ENCODE results near the gene PRKAR1B.

GRCh38 chr7:150460-151164 lies 41.8 kb upstream of the FAM20C start:
- RRBS = no CpG with 5 or more reads among the region's 22 CpGs

GRCh38 chr7:202691-203340 lies 10.4 kb downstream of the FAM20C start:
- RRBS = no CpG with 5 or more reads among the region's 15 CpGs

GRCh38 chr7:230853-231450 lies 38.6 kb downstream of the FAM20C start:
- RRBS = 94% methylated on average over 12 of the region's 29 CpGs

DNA sequence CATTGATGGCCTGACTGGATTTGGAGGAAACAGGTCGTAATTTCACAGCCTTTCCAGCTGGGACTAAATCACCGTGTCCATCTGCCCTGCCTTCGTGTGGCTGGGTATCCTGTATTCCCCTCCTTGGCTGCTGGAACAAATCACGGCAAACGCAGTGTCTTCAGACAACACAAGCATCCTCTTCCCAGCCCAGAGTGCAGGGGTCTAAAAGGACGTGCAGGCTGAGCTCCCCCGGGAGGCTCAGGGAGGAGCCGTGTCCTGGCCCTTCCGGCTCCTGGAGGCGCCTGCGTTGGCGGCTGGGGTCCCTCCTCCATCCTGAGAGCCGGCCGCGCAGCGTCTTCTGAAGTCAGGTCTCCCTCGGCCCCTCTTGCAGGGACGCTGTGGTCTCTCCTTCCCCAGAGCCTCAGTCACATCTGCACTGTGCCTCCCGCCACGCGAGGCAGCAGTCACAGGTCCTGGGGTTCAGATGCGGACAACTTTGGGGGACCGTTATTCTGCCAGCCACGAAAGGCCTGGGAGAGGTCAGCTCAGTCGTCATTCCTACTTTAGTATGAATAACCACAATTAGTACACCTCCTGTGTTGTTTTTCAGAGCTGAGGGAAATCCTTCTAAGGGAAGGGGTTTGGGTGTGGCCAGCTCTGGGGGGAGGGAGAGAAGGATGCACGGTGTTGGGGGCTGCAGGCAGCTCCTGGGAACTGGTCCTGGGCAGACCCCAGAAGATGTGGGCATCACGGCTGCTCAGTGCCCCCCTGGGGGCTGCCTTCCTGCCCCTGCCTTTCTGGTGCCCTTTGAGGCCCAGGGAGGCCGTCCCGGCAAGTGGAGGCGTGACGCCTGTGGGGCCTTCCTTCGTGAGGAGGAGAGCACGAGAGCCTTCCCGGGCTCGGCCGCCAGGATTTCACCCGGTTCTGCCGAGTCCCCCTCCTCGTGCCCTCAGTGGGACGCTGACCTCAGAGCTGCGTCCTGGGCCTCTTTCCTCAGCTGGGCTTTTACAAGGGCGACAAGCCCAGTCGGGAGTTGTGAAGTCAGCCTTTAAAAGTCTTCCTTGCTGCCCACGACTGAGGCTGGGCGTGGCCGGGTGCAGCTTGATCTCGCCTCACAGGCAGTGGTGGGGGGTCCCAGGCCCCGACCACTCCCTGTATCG lies 41.3 kb downstream of the FAM20C start:
- RRBS = no CpG with 5 or more reads among the region's 49 CpGs

DNA sequence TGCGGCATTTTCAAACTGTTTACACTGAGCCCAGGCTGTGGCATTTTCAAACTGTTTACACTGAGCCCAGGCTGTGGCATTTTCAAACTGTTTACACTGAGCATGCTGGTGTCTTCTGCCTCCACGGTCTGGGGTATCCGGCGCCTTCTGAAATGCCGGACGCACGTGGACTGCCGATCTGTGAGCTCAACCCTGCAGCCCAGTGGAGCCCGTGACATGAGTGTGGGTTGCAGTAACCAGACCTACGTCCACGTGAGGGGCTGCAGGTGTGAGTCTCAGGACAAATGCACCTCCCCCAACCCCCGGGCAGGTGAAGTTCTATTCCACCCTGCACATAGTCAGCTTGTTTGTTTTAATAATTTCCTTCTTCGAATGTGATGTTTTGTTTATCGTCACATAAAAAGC lies 42.8 kb downstream of the FAM20C start:
- RRBS = no CpG with 5 or more reads among the region's 14 CpGs

GRCh38 chr7:252716-253674 lies 37.0 kb upstream of the FOXL3 start:
- RRBS = 49% methylated on average over 2 of the region's 46 CpGs

GRCh38 chr7:306315-306609 lies 16.3 kb downstream of the FOXL3 start:
- RRBS = no CpG with 5 or more reads among the region's 9 CpGs

DNA sequence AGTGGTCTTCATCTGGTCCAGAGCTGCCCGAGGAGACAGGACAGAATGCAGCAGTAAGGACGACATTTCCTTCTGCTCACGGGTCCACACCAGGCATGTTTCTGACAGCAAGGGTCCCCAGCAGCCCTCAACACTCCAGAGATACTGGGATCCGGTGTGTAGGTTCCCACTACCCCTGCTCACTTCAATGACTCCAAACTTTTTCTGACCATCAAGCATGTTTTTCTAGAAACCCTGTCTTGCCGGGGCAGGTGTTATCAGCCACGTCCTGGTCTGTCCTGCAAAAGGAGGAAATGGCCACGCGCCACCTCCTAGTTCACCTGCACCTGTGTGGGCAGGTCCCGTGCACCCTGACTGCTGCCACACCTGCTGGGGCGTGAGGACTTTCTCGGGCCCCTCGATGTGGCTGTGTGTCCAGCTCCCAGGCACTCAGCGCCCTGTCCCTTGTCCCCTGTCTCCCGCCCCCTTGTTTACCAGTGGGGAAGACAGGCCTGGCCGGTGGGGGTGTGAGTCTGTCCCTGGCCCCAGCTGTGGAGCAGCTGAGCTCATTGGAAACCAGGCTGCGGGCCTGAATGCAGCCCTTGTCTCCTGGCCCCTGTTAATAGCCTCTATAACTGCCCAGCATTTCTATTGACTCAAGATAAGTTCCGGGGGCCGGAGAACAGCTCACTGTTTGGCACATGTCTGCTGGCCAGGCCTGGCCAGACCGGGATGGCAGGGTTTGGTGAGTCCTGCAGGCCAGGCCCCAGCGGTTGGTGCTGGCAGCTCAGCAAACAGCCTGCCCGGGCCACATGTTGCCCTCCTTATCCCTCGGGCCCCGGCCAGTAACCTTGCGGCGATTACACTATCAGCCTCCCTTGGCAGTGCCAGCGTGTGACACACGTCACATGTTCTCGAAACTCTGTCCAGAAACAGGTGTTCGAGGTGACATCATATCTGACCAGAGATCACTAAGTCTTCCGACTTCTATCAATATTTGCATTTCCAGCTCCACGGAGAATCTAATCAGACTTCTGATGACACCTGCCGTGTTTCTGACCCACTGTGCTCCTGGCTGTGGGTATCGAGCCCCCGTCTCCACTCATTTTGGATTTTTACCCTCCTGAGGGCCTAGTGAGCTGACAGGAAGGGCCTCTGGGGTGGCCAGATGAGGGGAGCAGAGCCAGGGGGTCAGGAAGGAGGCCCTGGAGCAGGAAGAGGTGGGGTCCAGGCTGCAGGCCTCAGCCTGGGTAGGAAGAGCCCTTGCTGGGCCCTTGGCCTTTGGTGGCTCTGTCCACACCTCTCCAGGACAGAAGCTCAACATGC lies 52.1 kb downstream of the FOXL3 start:
- RRBS = 23% methylated on average over 6 of the region's 34 CpGs

GRCh38 chr7:353917-354177 lies 63.9 kb downstream of the FOXL3 start:
- RRBS = no CpG with 5 or more reads among the region's 10 CpGs

- RRBS = 25% methylated on average over 6 of the region's 24 CpGs
These were observed 72.5 kb downstream of the FOXL3 start for GRCh38 chr7:362293-363145.

GRCh38 chr7:379040-380472 lies 89.6 kb downstream of the FOXL3 start:
- RRBS = 21% methylated on average over 38 of the region's 83 CpGs

- RRBS = no CpG with 5 or more reads among the region's 37 CpGs
These were observed 21.8 kb downstream of the PDGFA start for GRCh38 chr7:497400-498643.

DNA sequence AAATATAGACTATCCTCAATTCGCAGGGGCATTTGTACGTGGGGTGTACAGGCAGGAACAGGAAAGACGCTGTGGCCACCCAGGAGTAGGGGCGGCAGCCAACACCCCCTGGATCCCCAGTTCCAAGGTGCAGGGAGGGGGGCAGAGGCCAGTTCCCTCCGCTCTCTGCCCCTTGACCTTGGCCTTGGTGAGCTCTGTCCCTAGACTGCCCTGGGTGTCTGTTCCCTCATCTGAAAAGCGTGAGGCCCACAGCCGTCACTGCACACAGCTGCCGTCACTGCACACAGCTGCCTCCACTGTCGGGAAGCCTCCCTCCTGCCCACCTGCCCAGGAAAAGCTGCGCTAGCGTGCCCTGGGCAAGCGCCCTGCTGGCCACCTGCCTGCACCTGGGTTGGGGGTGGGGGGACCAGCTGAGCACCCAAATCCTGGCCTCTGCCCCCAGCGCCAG lies 3.7 kb upstream of the PDGFA start:
- RRBS = no CpG with 5 or more reads among the region's 13 CpGs

DNA sequence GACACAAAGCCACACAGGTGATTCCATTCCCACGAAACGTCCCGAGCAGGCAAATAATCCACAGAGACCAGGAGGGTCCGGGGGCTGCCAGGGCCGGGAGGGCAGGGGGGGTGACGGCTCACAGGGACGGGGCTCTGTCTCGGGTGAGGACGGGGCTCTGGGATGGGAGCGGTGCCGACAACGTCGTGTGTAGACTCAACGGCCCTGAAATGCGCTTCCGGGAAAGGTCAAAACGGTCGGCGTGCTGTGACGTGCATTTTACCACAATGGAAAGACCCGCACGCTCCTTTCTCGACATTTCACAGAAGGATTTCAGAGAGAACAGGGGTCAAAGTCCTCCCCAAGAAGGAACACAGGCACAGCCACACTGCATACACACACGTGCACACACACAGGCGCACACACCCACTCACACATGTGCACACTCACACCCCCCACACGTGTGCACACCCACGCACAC lies 63.3 kb upstream of the PDGFA start:
- RRBS = no CpG with 5 or more reads among the region's 27 CpGs

DNA sequence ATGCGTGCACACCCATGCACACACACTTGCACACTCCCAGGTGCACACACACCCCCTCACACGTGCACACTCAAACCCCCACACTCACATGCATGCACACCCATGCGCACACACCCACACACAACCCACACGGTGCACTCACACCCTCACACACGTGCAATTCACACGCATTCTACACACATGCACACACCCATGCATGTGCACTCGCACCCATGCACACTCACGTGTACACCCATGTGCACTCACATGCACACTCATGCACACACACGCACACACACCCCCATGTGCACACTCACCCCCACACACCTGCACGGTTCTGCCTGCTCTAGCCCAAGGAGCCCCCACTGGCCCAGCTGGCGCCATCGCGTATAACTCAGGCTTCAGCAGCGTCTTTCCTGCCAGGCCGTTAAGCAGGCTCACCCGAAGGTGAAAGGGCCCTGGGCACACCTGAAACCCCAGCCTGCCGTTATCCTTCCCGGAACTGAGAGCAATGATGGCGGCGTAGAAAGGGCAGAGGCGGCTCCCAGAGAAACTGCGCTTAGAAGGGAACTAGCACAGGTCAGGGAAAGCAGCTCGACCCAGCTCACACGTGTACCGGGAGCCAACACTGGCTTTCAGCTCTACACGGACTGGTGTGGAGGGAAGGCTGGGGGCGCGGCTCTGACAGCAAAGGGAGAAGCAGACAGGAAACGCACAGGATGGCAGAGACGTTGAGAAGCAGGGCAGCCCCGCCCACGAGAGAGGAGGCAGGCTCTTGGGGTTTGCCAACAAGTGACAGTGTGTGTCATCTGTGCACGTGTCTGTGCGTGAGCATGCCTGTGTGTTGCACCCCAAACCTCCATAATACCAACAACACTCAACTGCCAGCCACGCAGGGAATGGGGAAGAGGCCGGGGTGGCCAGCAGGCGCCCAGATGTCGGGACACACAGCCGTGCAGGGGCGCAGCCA lies 64.2 kb upstream of the PDGFA start:
- RRBS = 93% methylated on average over 3 of the region's 40 CpGs

DNA sequence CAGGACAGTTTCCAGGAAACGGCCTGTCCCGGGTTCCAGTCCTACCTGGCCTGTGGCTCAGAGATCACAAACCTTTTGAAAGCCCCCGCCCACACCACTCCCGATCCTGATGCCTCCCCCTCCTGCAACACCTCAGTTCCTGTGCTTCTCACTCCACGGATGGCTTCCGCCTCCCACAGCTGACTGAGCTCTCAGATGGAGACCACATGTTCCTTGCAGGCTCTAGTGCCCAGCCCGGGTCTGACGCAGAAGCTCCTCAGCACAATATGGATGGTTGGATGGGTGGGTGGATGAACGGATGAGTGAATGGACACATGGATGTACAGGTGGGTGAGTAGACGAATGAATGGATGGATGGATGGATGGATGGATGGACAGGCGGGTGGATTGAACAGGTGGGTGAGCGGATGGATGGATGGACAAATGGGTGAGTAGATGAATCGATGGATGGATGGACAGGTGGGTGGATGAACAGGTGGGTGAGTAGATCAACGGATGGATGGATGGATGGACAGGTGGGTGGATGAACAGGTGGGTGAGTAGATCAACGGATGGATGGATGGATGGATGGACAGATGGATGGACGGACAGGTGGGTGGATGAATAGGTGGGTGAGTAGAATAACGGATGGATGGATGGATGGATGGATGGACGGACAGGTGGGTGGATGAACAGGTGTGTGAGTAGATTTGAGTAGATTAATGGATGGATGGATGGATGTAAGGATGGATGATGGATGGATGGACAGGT lies 92.0 kb upstream of the PDGFA start:
- RRBS = no CpG with 5 or more reads among the region's 18 CpGs

GRCh38 chr7:667998-668908 lies 58.2 kb upstream of the DNAAF5 start:
- RRBS = no CpG with 5 or more reads among the region's 19 CpGs

DNA sequence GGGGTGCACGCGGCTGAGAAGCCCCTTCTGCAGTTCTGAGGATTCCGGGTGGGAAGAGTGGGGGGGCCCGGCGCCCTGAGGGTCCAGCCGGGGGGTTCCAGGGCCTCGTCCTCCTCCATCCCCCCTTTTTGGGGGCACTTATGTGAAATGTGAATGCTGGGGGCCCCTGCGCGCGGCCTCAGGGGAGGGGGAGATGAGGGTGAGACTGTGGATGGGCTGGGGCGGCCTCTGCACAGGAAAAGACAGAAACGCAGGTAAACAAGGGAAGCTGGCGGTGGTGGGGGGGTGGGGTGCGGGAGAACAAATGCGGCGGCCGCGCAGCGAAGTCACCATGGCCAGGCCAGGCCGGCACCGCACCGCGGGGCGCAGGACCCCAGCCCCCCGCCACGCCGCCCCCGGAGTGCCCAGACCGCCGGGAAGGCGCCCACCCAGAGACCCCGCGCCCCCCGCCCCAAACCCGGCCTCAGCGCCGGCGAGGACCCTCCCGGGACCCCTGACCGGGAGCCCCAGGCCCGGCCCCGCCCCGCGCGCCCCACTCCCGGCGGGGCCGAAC lies 14.6 kb upstream of the DNAAF5 start:
- RRBS = 19% methylated on average over 16 of the region's 48 CpGs

DNA sequence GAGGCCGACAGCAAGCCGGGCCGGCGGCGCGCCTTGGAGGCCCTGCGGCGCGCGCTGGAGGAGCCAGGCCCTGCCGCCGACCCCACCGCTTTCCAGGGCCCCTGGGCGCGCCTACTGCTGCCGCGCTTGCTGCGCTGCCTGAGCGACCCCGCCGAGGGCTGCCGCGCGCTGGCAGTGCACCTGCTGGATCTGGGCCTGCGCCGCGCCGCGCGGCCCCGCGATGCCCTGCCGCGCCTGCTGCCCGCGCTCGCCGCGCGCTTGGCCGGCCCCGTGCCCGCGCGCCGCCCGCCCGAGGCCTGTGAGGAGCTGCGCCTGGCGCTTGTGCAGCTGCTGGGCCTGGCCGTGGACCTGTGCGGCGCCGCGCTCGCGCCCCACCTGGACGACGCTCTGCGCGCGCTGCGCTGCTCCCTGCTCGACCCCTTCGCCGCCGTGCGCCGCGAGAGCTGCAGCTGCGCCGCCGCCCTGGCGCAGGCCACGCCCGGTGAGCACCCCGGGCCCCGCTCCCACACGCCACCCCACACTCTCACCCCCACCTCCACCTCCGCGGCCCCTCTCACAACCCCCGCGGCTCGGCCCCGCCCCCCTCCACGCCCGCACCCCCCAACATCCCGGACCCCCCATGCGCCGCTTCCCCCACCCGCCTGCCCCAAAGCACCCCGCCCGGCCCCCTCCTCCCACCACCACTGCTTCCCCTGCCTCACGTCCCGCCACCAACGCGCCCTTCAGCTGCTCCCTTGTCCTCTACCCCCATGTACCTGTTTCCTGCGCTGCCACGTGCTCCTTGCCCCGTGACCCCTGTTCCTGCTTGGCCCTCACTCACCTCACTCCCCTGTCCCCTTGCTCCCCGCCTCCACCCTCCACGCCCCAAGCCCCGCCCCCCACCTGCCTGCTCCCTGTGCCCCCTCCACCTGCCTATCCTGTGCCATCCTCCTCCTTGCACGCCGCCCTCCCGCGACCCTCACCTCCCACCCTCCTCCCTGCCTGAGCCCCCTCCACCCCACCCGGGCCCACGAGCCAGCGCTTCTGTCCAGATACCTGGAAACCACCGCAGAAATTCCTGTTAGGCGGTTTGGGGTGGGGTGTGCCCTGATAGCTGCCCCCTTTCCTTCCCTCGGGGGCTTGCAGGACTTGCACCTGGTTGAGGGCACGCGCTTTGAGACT lies at the start of gene PRKAR1B:
Gene PRKAR1B, minus strand, starts transcription at position 447 of the 1,161 bp plus-strand sequence.
- RRBS = 6% methylated on average over 6 of the region's 115 CpGs

DNA sequence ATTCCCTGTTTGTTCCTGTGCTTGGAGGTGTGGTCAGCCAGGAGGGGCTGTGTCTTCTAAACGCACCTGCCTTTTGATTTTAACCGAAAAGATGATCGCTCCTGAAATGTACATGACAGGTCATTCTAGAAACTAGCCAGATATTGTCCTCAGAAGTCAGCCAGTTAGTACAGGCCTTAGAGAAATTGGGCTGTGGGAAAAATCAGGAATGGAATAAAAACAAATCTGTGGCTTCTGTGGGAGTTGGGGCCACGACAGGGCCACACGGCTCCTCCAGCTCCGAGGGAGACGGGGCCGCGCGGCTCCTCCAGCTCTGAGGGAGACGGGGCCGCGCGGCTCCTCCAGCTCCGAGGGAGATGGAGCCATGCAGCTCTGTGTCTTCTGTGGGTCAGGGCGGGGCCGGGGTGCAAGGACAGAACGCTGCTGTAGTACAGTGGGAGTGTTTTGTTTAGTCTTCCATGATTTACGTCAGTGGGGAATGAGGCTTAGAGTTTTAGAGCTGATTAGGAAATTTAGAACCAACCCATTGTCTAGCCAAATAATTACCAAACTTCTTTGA lies 32.8 kb upstream of the PRKAR1B start:
- RRBS = no CpG with 5 or more reads among the region's 19 CpGs